ENCODE results near the gene REG4.

DNA sequence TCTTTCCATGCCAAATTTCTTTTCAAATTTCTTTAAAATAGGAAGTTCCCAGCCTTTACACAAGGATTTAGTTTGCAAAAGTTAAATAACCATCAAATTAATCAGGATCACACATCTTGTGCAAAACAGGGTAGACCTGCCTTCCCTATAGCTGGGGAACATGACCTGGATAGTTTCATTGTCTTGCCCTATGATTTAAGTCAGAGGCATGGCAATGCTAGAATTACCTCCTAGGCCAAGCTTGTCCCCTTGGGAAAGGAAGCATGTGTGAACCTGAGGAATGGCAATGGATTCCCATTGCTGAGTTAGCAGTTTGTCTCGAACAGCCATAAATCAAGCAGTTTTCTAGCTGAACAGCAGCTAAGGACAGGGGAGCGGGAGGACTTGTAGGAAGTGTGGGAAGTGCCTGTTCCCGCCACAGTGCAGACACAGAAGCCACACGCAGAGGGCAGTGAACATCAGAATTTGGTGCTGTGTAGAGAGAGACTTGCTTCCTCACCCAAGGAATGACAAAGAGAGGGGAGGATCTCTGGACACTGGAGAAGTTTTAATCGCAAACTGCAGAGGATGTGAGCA, 3.7 kb downstream of the PHGDH start:
- PRO-cap: no peak

- PRO-cap: unidirectional peak, plus-strand start at chr1:119779400; bidirectional peak, plus-strand start at chr1:119779463, minus-strand start at chr1:119779466
These were observed 10.5 kb upstream of the HMGCS2 start for GRCh38 chr1:119779204-119779611.

DNA sequence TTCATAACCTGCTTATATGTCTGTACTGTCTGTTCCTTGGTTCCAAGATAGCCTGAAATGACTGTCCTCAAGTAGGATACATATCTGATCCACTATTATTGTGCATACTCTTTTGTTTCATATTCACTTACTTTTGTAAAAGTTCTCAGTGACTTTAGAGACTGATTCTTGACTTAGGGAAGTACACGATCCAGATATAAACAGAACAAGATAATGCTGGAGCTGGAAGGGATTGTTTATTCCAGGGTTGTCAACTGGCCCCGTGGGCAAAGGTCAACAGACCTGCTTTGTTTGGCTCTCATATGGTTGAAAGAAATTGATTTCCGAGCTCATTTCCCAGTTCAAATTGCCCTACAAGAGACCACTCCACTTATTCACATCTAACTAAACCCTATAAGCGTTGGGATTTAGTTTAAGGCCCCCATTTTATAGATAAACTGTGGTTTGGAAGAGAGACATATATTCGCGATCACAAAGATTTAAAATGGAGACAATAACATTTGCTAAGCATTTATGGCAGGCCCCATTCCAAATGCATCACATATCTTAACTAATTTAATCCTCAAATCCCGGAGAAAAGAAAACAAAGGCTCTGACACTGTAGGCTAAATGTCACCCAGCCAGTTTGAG, 20.8 kb downstream of the REG4 start:
- PRO-cap: bidirectional peak, plus-strand start at position 339 of the sequence, minus-strand start at position 170 of the sequence

DNA sequence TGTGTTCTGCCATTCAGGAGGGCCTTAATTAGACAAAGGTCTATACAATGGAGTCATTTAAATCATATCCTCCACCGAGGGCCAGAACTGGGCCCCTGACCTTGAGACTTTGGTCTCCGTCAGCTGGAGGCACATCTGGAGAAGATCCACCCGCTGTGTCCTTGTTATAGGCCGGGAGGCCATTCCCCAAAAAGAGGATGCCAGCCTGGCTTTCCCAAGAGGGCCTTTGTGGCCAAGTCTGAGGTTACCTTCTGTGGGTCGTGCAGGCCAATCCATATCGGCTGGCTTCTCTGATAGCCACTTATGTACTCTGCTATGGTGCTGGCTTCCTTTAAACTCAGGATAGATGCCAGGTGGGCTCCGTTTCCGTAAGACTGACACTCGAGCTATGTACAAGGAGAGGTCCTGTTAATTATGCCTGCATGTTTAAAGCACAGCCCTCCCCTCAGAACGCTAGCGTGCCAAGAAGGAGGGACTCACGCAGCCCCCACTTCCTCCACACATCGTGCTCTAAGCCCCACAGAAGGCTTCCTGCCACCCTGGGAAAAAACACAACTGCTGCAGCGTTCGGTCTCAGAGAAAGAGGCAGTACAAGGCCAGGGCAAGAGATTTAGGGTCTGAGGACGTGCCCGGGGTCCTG, 11.7 kb downstream of the REG4 start:
- PRO-cap: no peak

GRCh38 chr1:119811230-119811541, at the start of gene REG4:
Gene REG4 (minus strand): TSS chr1:119811460.
- PRO-cap: no peak

DNA sequence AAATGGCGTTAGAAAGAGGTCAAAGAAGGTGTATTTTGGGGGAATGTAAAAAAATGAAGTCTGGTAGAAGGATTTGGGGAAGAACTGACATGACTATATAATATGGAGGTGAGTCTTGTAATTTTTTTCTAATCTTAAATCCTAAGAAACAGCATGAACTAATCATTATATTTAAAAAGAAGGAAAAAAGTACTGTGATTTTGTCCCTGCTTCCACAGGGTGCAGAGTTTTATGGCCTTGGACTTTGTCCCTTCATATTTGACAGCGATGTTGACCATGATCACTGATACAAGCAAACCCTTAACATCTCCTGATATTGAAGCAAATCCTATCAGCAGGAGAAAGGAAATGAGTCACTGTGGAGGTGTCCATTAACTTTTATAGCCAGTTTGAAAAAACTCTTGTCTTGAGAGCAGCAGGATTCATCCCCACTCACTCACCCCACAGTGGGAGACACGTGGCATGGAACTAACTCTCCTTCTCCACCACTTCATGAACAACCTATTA, 5.1 kb upstream of the REG4 start:
- PRO-cap: no peak

DNA sequence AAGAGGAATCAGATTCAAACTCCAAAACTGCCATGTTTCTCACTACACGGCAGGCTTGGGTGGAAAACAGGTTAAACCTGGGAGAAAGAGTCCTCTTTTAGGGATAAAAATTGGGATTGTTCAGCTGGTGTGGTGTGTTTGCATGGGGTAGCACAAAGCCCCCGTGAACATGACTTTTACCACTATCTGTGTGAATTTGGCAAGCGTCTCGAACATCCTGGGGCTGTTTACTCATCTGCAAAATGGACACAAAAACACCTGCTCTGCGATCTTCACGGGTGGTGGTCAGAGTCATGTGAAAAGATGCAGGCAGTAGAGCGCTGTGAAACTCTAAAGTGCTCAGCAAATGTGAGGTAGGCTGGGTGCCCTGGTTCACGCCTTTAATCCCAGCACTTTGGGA, 39.6 kb upstream of the NOTCH2 start:
- PRO-cap: no peak

DNA sequence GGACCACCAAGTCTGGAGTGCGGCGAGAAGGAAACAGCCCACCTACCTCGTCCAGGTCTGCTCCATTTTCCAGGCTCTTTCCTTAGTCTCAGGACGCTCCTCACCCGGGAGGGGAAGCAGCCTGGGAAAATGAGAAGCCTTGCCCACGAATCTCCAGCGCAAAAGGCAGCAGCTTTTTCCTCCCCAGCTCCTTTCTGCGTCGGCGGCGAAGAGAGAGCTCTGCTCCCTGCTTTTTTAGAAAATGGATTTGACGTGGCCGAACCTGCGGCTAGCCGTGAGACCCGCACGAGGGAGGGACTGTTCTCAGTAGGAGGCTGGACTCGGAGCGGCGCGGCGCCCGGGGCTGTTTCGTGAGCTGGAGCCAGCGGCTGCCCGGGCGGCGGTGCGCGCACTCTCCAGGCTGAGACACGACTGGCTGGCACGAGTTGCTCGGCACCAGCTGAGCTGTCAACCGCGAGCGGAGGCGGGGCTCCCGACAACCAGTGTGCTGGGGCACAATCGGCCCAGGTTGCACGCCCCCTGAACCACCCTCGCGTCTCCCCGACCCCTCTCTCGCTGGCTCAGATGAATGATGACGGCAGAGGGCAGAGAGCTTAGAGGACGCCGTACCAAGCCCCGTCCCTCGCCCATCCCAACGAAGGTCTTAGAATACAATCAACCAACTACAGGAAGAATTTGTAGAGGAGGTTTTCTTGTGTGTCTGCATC, 58.6 kb upstream of the NOTCH2NLR start:
- PRO-cap: unidirectional peak, minus-strand start at position 305 of the sequence

DNA sequence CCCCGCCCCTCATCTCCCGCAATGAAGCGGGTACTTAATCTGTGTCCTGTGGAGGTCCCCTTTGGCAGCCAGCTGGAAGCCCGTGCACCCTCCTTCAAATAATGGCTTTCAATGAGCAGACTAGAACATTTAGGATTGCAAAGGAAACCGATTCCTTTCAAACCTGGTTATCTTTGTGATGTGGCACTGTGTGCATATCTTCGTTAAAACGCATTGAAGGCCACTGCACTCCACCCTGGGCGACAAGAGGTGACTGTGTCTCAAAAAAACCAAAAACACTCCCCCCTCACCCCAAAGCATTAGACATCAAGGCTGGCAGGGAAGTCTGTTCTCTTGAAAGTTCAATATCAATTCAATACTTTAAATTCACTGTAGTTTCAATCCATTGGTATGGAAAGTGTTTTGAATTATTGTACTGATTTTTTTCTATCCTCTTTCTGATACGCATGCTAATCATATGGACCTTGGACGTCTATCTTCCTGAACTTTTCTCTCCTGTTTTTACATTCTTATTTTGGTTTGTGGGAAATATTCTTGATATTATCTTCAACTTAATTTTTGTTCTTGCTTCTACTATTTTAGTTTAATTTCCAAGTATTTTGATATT, 51.8 kb downstream of the PPIAL4A start:
- PRO-cap: no peak

- PRO-cap: unidirectional peak, plus-strand start at chr1:143736004; bidirectional peak, plus-strand start at chr1:143736165, minus-strand start at chr1:143736088; unidirectional peak, plus-strand start at chr1:143736812
These were observed 169.6 kb downstream of the H3-7 start for GRCh38 chr1:143735789-143736914.

- PRO-cap: bidirectional peak, plus-strand start at chr1:144412269, minus-strand start at chr1:144412199; unidirectional peak, plus-strand start at chr1:144412576; unidirectional peak, plus-strand start at chr1:144412699
These were observed 38.9 kb upstream of the PPIAL4E start for GRCh38 chr1:144412046-144413004.

DNA sequence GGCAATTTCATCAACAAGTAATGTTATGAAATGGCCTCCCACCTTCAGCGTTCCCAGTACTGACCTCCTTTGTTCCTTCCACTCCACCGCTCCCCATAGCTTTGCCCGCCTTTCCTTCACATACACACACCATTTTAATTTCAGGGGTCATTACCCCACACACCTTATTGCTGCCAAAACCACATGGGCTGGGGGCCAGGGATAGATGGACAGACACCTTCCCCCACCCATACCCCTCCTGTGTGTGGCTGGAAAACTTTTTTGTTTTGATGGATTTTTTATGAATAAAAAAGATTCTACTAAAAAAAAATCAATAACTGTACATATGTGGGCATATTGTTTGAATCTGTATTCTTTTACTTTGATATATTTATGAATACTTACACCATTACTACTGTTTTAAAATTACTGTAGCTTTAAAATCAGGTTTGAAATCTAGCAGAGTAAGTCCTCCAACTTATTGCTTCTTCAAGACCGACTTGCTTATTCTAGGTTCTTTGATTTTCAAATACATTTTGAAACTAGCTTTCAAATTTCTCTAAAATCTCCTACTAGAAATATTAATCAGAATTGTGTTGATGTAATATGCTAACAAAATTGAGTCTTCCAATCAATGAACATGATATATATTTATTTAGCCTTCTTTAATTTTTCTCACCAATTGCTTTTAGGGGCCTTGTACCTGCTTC, 18.4 kb downstream of the NBPF15 start:
- PRO-cap: no peak

DNA sequence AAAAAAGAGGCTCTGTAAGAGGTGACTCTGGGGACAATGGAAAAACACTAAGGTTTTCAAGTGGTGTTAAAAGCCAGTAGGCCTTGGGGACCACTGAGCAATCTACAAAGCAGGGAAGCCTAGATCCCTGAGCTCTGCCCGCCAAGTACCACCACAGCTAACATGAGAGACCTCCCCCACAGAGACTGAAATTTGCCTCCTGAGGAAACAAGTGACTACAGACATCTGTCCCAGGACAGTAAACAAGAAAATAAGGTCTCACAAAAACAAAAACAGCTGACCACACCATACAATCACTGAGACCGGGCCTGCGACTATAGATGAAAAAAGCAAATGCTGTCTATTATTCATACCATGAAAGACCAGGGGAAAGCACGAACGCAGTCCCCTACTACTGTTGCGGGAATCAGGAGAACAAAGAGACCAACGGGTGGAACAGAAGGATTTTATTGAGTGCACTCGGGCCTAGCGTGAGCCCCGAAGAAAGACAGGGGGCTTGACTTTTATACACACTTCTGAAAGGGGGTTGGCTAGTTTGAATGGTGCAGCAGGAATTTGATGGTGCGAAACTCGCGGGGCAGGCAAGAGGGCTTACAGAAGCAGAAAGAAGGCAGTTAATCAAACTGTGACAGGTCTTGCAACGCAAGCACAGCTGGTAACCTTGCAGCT, 47.1 kb upstream of the PPIAL4F start:
- PRO-cap: no peak

GRCh38 chr1:144546133-144547221, 46.2 kb upstream of the PPIAL4F start:
- PRO-cap: unidirectional peak, plus-strand start at chr1:144546443; bidirectional peak, plus-strand start at chr1:144546974, minus-strand start at chr1:144546759

GRCh38 chr1:145214338-145214918, 27.5 kb downstream of the PPIAL4D start:
- PRO-cap: bidirectional peak, plus-strand start at chr1:145214700, minus-strand start at chr1:145214496

DNA sequence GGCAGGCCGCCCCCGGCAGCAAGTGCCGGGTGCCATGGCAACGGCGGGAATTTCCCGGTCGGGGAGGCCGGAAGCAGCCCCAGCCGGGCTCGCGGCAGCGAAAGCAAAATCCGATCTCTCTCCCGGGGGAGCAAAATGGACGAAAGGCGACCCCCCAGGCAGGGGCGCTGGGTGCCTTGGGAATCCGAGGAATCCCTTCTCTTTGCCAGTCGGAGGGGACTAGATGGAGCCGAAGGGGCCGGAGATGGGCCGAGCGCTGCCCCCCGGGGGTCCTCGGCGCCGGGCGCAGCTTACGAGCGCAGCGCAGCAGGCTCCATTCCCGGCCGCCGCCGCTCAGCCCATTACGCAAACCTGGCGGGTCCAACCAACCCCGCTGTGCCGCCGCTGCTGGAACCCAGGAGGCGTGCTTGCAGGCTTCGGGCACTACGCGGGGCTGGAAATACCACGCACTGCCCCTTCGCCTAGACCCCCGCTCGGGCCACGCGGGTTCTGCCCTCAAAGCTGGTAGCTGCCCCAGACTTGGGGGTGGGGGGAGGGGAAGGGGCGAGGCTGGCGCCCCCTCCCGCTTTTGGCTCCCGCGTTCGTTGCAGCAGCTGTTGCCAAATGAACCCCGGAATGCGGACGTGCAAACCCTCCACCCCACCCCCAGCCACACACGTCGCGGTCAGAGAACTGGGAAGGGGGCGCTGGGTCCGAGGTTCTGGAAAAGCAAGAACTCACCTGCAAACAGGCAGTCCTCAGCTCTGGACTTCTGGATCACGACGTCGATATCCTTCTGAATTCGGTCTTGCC, 26.9 kb downstream of the PPIAL4D start:
- PRO-cap: no peak

DNA sequence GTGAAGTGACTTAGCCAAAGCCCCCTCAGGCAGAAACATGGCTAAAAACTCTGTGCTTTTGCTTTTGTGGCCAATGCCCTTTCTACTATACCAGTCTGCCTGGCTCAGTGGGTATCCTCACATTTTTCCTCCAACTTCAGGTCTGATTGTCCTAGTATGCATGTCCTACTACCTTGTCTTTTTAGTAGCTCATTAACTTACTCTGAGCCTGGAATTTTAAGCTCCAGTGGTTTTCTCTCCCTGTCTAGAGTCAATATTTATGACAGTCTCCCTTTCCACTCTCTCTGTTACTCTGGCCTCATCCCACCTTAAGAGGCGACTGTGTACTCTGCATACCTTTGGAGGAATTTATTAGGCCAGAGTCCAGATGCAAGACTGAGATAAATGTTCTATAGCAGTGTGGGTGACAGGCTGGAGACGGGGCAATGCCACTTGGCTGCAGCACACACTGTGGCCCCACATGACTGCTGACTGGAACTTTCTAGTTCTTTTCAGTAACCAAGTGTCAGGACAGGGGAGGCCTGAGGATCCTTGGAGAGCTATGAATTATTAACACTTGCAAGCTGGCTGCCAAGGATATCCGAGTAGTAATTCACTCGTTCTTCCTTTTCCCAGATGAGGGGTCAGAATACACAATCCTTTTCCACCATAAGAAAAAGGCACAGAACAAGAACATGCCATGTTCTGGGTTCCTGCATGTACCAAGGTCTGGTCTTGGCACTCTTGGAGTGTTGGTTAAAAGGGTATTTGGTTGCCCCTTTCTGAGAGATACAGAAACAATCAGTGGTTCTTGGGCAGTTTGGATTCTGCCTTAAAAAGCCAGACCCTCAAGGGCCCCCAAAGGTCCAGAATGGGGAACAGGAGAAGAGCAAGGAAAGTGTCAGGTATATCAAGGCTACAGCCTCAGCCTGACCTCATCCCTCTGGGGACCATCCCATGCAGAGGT, 4.2 kb upstream of the PDZK1 start:
- PRO-cap: no peak

GRCh38 chr1:145784392-145784752, 39.5 kb downstream of the RNF115 start:
- PRO-cap: no peak

DNA sequence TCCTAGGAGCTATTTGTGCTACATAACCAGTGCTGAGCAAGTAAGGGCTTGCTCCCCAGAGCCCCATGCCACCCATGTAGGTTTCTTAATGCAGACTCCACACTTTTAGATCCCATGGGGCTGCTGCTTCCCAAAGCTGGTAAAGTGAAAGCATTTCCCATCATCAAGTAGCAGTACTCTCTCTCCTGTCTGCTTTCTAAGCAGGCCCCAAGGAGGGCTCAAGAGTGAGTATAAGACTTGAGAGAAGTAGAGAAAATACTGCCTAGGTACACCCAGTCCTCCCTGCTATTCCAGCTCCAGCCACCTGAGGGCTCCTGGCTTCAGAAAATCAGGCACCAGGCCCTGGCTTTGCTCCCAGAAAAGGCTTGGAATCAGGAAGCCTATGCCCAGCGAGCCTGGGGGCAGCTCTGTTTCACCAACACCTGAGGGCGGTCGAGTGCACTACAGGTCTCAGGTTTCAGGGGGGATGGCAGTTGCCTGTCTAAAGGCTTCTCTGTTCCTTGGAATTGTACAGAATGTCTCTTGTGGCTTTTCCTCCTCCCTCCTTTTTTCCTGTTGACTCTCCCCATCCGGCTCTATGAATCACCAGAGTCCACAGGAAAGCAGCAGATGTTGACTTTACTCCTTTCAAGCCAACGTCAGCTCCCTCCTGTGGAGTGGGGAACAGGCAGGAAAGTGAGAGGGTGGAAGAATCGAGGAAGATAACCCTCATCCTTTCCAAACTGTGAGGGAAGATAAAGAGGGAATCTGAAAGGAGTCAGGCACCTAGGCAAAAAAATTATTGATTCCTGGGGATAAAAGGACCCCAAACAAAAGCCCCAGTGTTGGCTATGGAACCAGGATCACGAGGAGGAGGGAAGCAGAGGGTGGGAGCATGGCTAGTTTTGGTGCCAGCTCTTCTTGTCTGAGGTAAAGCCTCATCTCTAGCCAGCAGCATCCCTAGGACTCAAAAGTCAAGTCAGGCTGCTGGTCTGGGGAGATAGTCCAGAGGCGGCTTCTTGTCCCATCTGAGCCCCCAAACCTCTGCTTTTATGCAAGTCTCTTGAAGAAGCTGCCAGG, 6.4 kb upstream of the ANKRD35 start:
- PRO-cap: no peak

DNA sequence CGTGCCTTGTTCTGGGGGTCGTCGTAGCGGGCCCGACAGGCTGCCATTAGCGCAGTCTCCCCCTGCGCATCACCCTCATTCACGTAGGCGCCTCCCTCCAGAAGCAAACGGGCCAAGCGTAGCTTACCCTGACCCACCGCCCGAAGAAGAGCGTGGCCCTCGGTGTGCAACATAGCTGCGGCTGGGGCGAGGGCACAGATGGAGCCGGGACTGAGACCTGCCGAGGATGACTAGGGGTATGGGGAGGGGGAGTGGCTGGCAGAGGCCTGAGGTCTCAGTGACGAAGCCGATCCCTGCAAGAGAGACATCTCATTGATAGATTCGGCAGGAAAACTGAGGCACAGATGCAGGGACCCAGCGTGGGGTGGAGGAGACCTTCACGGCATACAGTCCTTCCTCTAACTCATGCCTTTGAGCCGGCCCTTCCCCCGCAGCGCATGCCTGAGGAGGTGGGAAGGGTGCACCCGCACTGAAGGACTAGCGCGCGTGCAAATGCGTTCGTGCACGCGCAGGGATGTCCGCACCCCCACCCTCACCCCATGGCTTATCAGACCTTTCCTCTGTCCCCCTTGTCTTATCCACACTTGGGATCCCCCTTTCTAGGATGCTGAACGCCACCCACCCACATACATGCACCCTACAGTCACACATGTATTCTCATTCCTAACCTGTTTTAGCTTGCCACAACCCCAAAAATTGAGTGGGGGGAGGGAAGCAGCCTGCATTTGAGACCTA, 2.6 kb downstream of the ANKRD34A start:
- PRO-cap: unidirectional peak, minus-strand start at position 405 of the sequence

All from left lobe of liver (tissue), 1 donor.